Islet of Langerhans (tissue), 1 donor: ENCODE measurements around a stretch of chr18.

DNA sequence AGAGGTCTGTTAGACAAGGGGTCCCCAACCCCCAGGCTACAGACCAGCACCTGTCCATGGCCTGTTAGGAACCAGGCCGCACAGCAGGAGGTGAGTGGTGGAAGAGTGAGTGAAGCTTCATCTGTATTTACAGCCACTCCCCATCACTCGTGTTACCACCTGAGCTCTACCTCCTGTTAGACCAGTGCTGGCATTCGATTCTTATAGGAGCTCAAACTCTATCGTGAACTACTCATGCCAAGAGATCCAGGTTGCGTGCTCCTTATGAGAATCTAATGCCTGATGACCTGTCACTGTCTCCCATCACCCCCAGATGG lies 41.7 kb downstream of the DSG2 start:
- RRBS = no CpG with 5 or more reads among the region's 5 CpGs

- RRBS = no CpG with 5 or more reads among the region's 6 CpGs
These were observed 26.5 kb downstream of the B4GALT6 start for GRCh38 chr18:31657905-31658191.

DNA sequence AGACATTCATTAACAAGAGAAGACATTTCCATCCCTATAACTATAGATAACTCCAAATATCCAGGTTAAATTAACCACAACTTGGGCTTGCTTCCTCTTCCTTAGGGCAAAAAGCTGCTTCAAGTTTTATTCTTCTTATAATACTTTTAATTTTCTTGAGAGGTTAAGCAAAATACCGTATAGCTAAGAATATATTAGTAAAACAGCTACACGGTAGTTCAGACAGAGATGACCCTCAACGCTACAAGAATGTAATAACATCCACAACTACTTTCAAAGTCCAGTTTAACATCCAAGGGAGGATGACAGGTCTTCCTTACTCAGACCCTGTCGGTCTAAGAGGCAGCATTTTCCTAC lies 1.0 kb downstream of the TRAPPC8 start:
- RRBS = no CpG with 5 or more reads among the region's 4 CpGs

GRCh38 chr18:32213743-32214205 lies 23.9 kb downstream of the MEP1B start:
- RRBS = no CpG with 5 or more reads among the region's 3 CpGs

DNA sequence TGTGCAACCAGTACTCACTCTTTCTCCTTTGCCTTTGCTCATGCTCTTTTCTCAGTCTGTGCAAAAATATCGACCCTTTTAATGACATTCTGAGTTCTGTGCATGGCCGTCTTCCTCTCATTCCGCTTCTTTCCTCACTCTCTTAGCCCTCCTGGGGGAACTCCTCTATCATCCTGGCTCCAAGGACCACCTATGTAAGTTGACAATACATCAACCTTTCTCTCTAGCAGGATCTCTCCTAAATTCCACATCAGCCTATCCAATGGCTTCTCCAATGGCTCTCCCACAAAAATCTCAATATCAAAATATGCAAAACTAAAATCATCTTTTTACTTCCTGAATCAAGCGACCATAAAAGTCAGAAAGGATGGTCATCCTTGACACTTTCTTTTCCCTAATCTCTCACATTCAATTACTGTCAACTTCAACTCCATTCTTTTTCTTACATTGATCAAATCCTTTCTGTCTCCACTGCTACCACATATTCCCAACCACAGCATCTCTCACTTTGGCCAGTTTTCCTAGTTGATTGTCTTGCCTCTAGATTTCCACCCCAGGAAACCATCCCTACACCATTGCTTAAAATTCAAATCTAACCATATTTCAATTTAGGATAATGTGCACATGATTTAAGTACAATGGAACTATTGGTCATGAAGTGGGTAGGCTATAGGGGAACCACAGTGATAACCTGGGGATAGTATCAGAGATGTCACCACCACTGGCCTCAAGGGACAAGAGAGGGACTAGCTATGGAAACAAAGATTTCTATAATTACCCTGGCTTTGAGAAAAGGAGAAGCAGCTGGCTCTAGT lies 131.7 kb downstream of the MEP1B start:
- RRBS = no CpG with 5 or more reads among the region's 4 CpGs

- RRBS = no CpG with 5 or more reads among the region's 4 CpGs
These were observed 109.8 kb downstream of the GAREM1 start for GRCh38 chr18:32360705-32361361.

DNA sequence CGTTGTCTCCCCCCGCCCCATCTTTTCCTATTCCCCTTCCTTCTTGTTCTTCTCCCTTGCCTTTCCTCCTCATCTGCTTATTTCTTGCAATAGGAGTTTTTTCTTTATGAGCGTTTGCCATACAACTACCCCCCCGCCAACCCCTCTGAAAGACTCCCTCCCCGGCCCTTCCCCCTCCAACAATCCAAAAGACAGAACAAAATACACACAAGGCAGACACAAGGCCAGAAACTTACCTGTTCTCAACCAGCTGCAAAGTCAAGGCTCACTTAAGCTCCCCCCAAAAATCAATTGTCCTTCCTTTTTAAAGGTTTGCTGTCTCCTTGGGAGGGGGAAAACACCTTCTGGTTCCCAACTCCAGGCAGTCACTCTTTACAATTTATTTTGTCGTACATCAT lies 393 bp downstream of the KLHL14 start:
- RRBS = no CpG with 5 or more reads among the region's 6 CpGs

- RRBS = no CpG with 5 or more reads among the region's 2 CpGs
These were observed 241.1 kb upstream of the KLHL14 start for GRCh38 chr18:33013973-33014206.

GRCh38 chr18:34121401-34121993 lies 103.2 kb downstream of the NOL4 start:
- RRBS = no CpG with 5 or more reads among the region's 4 CpGs

DNA sequence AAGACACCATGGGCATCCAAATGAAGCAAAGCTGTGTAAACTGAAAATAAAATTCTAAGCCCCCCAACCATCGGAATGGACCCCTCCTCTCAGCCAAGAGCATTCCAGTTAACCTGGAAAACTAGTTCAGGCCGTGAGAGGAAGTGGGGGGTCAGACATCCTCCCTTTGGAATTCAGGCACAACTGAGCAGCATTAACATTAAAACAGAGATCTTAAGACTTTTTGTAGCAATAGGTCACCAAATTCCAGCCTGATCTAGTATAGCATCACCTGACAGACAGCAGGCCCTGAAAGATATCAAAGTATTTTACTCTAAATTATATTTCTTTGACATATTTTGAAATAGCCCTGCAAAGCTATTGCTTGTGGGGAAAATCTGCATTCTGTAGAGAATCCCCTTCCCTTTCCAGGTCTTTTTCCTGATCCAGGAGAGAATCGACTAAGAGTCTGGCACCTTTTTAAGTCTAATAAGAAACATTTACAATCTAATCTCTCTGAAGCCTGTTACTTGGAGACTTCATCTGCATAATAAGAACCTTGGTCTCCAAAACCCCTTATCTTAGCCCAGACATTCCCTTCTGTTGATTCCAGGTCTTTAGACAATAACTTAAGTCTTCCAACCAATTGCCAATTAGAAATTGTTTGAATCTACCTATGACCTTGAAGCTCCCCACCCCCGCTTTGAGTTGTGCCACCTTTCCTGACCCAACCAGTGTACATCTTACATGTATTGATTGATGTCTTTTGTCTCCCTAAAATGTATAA lies 49.8 kb upstream of the DTNA start:
- RRBS = no CpG with 5 or more reads among the region's 4 CpGs

DNA sequence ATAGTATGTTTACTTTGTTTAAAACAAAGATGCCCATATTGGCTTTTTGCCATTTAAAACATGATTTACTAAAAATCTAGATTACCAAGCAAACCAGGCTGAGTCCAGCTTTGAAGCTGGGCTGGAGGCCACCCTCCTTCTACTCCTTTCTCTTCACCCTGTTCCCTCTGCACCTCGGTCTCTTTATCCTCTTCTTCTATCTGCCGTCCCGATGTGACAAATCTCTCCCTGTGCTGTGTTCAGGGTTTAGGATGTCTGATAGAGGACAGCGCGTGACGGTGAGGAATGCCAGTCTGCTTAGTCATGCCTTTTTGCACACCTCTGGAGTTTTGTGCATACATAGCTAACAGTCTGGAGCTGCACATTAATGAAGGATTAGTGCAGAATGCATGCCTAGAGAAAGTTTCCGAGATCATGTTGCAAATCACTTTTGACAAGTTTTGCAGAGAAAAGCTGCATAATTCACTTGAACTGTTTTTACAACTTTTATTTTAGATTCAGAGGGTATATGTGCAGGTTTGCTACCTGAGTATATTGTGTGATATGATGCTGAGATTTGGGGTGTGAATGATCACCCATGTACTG lies 28.4 kb downstream of the DTNA start:
- RRBS = no CpG with 5 or more reads among the region's 7 CpGs

DNA sequence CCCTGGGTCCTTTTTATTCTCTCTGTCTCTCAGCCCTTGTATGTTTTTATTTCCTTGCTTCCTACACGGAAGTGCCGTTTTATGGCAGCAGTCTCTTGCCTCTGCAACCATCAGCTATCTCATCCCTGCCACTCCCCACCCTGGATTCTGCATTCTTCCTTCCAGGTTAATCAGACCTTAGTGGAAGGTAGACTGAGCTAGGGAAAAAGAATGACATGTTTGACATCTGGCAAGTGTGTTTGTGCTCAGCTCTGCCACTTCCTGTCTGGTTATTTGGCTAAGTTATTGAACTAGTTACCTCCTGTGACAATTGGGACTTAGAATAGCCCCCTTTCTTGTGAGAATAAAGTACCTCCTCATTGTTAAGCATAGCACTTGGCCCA lies 11.0 kb upstream of the MAPRE2 start:
- RRBS = no CpG with 5 or more reads among the region's 2 CpGs

DNA sequence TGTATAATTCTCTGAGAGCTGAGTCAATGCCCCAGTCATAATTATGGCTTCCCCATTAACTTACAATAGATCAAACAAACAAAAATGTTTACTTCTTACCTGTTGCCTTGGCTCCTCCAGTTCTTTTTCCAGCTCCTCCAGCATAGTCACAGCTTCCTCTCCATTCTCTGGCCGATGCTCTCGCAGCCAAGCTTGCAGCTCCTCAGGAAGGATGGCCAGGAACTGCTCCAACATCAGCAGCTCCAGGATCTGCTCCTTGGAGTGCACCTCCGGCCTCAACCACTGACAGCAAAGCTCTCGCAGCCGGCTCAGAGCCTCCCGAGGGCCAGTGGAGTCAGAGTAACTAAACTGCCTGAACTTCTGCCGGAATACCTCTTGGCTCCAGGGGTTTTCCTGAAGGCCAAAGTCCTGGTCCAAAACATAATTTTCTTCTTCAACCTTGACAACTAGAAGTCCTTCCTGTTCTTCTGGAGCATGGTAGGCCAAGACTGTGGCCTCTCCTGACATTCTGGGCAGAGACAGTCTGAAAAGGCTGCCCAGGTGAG lies 23.1 kb downstream of the ZNF397 start:
- RRBS = 93% methylated on average over 3 of the region's 7 CpGs

GRCh38 chr18:35332064-35333458 lies 11.7 kb downstream of the ZNF24 start:
- RRBS = no CpG with 5 or more reads among the region's 6 CpGs

- RRBS = no CpG with 5 or more reads among the region's 9 CpGs
These were observed 41.4 kb downstream of the INO80C start for GRCh38 chr18:35456300-35456891.

DNA sequence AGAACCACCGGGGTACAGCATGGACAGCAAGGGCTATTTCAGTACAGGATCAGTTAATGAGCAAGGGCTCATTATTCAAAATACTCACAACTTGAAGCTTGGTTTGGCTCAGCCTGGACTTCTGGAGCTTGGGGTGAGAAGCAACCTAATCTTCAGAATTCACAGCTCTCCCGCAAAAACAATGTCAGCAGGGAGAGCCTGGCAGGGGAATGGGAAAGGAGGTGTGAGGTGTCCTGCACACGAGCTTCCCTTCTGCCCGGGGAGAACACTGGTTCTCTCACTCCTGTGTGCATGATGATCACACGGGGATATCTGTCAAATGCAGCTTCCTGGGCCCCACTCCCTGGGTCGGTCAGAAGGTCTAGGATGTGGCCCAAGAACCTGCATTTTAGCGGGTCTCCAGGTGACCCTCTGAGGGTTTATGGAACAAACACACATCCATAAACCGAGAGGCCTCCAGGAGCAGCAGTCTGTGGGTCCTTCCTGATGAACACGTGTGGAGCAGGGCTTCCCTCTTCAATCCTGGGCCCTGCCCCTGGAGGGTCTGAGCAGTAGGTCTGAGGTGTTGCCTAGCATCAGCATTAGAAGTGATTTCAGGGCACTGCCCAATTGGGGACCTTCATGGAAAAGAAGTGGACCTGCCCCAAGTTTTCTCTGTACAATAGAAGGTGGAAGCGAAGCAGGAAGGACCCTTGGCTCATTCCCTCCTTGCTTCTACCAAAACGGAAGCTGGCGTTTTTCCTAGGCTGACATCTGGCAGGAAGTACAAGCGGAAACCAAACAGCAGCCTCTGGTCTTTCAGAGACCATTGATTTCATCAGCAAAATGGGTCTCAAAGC lies 31.0 kb downstream of the INO80C start:
- RRBS = no CpG with 5 or more reads among the region's 13 CpGs

GRCh38 chr18:35470489-35470700 lies 27.4 kb downstream of the INO80C start:
- RRBS = no CpG with 5 or more reads among the region's 6 CpGs

DNA sequence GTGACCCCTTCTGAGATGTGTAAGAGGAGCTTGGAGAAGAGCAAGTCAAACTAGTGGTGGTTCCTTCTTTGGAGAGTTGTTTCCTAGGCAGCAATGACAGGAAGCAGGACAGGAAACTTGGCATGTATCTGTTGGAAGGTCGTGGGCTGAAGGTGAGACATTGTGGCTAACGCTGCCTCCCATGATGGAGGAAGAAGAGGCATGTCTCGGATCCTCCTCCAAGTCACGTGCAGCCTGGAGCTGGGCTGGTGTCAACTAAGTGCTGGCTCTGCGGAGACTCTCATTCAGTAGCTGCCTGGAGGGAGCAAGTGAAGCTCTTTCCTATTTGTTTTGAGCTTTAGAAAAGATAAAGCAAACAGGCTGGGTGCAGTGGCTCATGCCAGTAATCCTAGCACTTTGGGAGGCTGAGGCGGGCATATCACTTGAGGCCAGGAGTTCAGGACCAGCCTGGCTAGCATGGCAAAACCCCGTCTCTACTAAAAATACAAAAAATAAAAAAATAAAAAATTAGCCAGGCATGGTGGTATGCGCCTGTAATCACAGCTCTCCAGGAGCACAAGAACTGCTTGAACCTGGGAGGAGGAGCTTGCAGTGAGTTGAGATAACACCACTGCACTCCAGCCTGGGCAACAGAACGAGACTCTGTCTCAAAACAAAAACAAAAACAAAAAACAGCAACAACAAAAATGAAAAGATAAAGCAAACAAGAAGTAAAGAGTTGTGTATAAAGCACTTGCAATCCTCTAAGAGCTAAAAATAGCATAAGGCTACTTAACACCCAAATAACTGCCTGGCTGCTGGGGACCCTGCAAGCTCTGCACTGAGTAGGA lies 28.2 kb upstream of the INO80C start:
- RRBS = no CpG with 5 or more reads among the region's 9 CpGs

- RRBS = no CpG with 5 or more reads among the region's 3 CpGs
These were observed 101.8 kb downstream of the GALNT1 start for GRCh38 chr18:35683294-35683752.

DNA sequence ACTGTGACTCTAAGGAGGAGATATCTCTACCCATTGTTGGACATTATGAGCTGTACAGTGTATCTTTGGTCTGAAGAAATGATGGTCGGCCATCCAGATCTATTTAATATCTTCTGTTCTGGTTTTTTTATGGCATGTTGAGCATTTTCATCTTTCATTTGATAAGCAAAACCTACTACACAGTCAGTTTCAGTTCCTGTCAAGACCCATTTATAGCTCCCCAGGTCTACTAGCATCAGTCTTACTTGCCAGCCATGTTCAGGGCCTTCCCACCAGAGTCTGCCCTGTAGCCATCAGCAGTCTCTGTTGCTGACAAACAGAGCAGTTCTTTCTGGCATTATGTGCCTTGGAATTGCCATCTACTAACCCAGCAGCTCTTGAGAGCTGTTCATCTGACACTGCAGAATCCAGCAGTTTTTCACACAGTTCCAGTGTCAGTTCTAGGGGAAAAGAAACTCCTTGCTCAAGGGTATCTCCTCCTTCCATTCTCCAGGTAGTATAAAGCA lies 20.2 kb downstream of the ELP2 start:
- RRBS = no CpG with 5 or more reads among the region's 1 CpG